UCH-1 (cell line): ENCODE measurements around a stretch of chr10.

DNA sequence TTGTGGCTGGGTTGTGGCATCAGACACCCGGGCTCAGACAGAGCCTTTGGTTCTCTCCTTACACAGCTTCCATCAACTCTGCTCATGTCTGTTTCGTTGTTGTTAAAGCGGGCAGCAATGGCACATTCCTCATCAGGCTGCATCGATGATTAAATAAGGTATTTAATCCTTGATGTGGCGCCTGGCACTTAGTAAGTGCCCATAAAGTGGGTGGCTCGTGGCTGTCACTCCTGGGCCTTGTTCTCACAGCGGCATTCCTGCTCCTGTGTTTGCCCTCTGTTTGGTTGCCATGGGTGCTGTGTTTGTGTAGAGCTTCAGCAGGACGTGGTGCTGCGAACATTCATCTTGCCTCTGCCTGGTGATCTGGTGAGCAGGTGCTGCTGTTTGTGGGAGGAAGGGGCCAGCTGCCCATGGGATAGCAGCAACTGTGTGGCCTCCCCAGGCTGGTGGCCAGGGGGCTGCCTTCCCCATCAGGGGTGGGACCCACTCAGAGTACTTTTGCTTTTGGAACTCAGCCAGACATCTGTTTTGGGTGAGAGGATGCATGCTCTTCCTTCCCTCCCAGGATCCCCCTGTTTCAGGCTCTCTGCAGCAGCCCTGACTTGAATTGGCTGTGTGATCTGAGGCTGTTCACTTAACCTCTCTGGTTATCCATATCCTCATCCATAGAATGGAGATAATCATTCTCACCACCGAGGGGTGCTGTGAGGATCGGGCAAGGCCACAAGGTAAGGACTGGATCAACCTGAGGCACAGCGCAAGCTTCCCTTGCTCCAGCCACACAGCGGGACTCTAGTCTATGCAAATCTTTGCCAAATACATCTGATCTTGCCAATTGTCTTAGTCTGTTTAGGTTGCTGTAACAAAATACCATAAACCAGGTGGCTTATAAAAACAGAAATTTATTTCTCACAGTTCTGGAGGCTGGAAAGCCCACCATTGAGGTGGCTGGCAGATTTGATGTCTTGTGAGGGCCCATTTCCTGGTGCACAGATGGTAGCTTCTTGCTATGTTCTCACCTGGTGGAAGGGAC is 207.4 kb upstream of the SVIL start:
- RRBS, result no CpG with 5 or more reads among the region's 13 CpGs

GRCh38 chr10:30443256-30443460 is 9.2 kb downstream of the MAP3K8 start:
- RRBS, result no CpG with 5 or more reads among the region's 1 CpG

- RRBS, result no CpG with 5 or more reads among the region's 7 CpGs
Measured at GRCh38 chr10:30453635-30454193, 19.7 kb downstream of the MAP3K8 start.

GRCh38 chr10:30537489-30537822 is 92.1 kb downstream of the LYZL2 start:
- RRBS, result no CpG with 5 or more reads among the region's 1 CpG

DNA sequence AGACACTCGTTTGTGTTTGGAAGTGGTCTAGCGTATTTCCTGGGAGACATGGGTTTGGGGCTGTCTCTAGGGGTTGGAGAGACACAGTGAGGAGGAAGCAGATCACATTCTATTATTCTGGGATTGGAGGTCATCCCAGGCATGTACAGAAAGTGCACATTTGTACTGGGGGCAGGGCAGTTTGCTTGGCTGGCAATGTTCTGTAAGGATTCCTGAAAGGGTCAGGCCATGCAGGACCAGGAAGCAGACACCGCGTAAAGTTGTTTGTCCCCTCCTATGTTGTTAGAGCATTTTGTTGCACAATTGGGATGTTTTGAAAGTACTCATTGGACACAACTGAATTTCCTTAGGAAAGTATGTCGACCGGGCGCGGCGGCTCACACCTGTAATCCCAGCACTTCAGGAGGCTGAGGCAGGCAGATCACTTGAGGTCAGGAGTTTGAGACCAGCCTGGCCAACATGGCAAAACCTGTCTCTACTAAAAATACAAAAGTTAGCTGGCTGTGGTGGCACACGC is 12.5 kb downstream of the LYZL2 start:
- RRBS, result no CpG with 5 or more reads among the region's 10 CpGs

- RRBS, result no CpG with 5 or more reads among the region's 24 CpGs
Measured at GRCh38 chr10:30704530-30705663, 75.3 kb upstream of the LYZL2 start.

DNA sequence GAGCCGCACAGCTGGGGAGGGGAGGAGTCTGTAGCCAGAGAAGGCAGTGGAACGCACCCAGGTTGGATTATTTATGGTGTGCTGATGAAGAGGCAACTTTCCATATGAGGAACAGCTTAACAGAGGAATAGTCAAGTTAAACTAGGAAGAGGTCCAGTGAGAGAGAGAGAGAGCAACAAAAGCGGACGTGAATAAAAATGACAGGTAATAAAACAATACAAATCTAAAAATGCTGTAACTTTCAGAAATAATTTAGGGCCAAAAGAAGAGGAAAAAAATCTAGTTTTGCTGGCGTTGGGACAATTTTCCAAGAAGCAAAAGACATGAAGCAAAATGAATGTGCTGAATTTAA is 190.9 kb downstream of the ZNF438 start:
- RRBS, result no CpG with 5 or more reads among the region's 5 CpGs

GRCh38 chr10:30849114-30849815 is 182.4 kb downstream of the ZNF438 start:
- RRBS, result no CpG with 5 or more reads among the region's 2 CpGs

- RRBS, result no CpG with 5 or more reads among the region's 1 CpG
Measured at GRCh38 chr10:30974733-30975378, 56.8 kb downstream of the ZNF438 start.

DNA sequence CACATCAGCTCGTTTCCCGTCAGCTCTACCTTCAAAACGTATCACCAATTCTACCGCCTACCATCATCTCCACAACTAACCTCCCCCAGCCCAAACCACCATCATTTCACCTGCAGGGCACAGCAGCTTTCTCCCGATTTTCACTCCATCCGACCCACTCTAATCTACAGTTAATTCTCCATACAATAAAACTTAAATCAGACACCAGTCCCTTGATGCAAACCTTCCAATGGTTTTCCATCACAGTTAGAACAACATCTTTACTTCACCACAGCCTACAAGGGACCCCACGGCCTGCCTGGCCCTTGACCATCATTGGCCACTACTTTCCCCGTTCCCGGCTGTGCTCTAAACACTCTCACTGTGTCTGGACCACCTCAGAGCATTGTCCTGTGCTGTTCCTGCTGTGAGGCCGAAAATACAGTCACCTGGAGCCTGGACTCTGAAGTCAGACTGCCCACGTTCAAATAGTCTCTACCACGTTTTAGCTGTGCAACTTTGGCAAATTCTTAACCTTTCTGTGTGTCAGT is 2.1 kb downstream of the ZNF438 start:
- RRBS, result no CpG with 5 or more reads among the region's 12 CpGs

GRCh38 chr10:31150177-31150701 is 118.6 kb upstream of the ZNF438 start:
- RRBS, result no CpG with 5 or more reads among the region's 7 CpGs

GRCh38 chr10:31320171-31321128 is 1.4 kb downstream of the ZEB1 start:
- RRBS, result 2% methylated on average over 24 of the region's 82 CpGs

DNA sequence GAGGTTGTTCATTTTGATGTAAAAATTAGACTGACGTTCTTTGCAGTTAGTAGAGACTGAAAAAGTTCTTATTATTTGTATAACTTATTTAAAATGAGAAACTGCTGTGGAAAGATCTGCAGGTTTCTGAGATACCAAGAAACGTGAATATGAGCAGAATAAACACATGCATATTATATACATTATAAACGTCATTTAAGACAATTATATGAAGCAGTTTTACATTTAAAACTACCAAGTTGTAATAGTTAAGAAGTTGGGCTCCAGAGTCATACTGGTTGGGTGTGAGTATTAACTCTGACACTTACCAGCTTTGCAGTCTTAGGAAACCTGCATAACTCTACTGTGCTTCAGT is 57.3 kb downstream of the ZEB1 start:
- RRBS, result no CpG with 5 or more reads among the region's 3 CpGs

DNA sequence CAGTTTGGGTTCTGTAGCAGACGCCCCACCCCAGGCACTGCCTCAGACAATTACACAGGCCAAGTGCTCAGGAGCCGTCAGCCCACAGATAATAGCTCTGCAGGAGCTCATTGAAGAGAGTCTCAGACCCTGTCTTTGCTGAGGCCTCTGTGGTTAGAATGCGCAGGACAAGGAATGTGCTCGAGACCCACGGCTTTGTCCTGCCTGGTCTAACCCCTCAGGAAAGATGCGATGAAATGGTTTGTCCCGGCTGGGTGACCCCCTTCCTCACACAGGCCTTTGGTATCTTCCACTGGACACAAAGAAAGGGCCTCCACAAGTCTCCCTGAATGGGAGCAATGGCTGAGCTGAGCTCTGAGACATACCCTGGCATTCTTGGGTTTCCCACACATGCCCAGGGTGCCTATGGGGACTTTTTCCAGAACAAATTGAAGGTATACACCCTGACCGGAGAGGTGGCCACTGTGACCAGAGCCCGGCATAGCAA is 251.2 kb downstream of the ARHGAP12 start:
- RRBS, result no CpG with 5 or more reads among the region's 9 CpGs

GRCh38 chr10:31697580-31698555 is 230.8 kb downstream of the ARHGAP12 start:
- RRBS, result 85% methylated on average over 3 of the region's 23 CpGs

GRCh38 chr10:31723031-31723669 is 205.5 kb downstream of the ARHGAP12 start:
- RRBS, result no CpG with 5 or more reads among the region's 6 CpGs

DNA sequence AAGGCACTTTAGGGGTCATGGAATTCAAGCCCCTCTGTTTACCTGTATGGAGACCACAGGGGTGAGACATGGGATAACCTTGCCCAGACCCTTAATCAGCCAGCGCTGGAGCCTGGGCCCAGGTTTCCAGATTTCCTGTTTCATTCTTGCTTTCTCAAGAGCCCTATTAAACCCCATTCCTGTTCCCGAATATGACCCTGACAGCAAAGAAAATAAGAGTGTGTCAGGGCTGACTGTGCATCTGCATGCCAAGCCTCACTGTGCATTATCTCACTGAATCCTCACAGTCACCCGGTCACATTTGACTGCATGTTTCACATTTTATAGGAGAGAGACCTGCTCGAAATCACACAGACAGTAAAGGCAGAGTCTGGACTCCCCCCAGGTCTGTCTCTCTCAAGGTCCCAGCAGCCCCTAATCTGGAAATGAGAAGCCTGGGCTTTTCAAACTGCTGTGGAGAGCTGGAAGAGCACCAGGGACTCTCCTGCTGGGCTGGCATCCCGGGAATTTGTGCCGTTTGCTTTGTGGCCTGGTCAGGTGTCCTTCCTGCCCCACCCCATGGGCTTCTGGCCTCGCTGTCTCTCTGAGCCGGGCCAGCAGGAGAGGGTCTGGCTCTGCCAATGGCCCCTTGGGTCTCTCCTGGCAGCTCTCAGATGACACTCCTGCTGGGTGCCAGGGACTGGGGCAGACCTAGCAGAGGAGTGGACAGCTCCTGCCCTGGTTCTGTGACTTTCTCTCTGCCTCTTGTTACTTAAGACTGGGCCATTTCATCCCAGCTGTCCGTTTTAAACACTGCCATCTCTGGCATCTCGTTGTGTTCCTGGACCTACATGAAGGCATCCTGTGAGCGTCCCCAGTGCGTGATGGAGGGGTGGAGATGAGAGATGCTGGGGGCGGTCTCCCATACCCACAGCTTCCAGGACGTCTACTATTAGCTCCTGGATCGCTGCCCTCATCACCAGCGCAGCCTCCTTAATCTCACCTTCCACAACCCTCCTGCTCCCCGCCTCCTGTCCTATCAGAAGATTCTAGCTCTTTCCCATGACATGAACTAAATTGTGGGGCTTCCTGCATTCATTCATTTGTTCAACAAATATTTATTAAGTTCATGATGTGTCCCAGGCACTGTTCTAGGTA is 173.6 kb downstream of the ARHGAP12 start:
- RRBS, result 7% methylated on average over 4 of the region's 17 CpGs

DNA sequence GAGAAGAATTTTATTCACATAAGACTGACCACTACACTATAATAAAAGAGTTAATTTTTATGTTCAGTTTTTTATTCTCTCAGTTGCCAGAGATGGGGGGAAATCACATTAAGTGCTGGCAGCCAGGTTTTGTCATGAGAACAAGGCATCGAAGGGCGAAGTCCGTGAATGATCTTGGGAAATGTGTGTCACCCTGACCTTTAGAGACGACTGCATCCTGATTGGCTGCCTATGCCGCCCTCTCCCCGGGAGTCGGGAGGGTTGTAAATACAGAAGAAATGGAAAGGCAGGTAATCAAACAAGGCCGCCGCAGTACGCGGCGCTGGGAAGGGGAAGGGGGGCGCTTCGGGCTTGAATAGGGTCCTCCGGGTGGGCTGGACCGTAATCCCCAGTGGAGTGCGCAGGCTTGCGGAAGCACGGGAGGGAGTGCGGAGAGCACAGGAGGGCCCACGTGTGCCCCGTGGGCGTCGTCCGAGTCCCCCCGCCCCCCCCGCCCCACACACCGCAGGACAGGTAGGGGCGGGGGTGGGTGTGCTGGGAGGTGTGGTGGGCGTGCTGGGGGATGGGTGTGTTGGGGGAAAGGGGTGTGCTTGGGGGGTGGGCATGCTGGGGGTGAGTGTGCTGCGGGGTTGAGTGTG is 169.5 kb downstream of the ARHGAP12 start:
- RRBS, result no CpG with 5 or more reads among the region's 31 CpGs

DNA sequence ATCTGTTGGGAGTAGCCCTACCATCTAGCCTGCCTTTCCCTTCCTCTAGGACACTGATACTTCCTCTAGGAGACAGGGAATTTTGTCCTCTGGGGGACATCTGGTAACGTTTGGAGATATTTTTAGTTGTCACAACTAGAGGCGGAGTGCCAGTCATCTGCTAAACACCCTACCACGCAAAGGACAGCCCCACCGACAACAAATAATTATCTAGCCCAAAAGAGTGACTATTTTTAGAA is 106.0 kb downstream of the ARHGAP12 start:
- RRBS, result no CpG with 5 or more reads among the region's 4 CpGs

DNA sequence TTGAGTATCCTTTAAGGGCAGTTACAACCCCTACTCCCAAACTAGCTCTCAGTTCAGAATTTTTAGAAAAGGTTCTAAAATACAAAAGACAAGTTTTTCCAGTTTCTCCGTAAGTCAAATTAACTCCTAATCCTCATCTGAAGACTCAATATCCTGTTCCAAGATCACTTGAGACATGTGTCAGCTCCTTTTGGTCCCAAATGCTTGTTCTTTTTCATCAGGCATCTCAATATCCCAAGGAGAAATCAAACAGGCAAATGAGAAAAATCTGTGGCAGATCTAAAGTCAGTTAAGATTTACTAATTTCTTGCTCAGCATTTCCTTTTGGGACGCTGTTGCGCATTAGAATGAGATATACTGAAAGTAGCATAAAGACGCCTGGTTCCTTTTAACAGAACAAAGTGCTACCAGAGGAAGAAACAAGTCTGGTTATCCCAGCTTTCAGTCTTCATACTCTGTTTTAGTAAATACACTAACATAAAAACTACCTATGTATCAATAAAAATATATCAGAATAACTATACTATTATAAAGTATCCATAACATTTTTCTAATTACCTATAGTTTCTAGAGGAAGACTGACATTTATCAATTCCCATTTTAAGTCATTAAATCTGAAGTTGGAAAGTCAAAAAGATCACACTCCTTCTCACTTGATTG is 51.7 kb downstream of the ARHGAP12 start:
- RRBS, result no CpG with 5 or more reads among the region's 4 CpGs